Stomach (tissue), 7 donors: ENCODE measurements around a stretch of chr10.

DNA sequence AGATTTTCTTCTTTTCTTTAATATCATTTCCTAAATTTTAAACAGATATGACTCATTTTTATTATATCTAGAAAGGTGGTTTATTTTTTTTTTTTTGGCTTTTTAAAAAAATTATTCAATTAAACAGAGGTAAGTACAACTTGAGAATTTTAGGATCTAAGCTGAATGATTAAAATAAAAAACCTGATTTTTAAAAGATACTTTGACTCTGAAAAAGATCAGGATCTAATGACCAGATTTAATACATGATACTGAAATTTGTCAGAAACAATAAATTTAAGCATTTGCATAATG lies 215.2 kb downstream of the IPMK start:
- PRO-cap = no peak
- RAMPAGE, long total RNA, 5 experiments = no peak in any of the 5 experiments

DNA sequence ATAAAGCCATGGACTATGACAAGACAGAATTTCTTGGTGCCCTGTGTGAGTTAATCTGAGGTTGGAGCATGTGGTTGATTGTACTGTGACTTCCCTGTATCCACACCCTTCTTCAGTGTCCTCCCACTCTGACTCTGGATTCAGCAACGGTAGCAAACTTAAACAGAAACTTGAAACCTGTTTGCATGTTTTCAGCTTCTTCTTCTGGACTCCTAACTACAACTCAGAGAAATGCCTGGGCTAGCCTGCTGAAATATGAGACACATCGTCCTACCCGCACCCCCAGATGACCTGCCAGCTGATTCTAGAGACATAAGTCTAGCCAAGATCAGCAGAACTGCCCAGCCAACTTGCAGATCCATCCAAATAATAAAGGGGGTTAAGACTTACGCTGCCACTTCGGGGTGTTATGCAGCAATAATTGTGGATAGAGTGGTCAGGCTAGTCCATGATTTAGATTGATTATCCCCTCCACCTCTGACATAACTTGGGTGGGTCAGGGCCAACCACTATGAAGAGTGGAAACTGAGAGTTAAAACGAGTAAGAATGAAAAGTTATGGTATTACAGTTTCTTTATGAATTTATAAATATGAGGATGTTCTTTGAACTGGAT lies 78.3 kb downstream of the IPMK start:
- PRO-cap = no peak
- RAMPAGE, long total RNA, 5 experiments = no peak in any of the 5 experiments
- RRBS = no CpG with 5 or more reads among the region's 6 CpGs

DNA sequence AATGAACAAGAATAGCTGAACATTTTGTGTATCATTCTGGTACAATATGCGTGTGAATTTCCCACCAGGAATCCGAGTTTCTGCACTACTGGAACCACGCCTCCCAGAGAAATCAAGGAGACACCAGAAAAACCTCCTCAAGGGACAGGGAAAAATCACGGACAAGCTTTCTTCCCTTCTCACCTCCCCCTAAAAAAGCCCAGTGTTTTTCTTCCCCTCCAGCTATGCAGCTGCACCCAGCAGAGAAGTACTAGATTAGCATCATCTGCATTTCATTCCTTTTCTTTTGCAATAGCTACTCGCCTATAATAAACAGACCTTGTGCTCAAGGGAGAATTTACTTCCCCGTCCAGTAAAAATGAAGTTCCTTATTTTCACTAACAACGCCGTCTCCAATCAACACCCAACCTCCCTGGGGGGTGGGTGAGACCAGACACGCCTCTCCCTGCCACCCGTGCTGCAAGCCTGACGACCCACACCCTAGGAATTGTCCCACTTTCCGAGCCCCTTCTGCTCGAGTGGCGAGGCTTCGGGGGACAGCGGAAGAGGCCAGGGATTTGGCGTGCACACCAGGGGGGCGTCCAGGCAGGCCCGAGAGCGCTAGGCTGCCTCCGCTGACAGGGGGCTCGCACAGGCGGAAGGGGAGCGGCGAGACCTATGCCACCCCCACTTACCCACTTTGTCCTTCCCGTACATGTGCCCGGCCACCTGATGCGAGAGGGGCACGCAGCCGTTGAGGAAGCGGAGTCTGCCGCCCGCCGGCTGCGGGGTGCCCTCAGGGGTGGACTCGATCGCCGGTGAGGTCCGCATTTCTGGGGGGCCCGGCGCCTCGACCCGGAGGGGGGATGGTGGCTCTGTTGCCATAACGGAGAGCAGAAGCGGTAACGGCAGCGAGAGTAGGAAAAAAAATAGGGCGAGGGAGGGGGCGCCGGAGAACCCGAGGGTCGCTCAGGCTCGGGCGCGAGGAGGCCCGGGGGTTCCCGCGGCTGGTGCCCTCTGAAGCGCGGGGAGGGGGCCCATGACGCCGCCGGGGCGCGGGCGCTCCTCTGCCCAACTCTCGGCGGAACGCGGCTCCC lies 608 bp downstream of the IPMK start:
- PRO-cap = bidirectional peak, plus-strand start at position 451 of the sequence, minus-strand start at position 252 of the sequence
- RAMPAGE, long total RNA, 5 experiments = no peak in any of the 5 experiments
- RRBS = under 1% methylated on average over 15 of the region's 70 CpGs

GRCh38 chr10:58384584-58384832 lies 702 bp upstream of the TFAM start:
- PRO-cap = no peak
- RAMPAGE, long total RNA, 5 experiments = no peak in any of the 5 experiments
- RRBS = no CpG with 5 or more reads among the region's 4 CpGs

- PRO-cap = no peak
- RAMPAGE, long total RNA, 5 experiments = no peak in any of the 5 experiments
- RRBS = no CpG with 5 or more reads among the region's 6 CpGs
These were observed 124.8 kb downstream of the BICC1 start for GRCh38 chr10:58637281-58638006.

- PRO-cap = no peak
- RAMPAGE, long total RNA, 5 experiments = start-site peak on the plus strand in 1 of 5 experiments, at chr10:58715537-58715651 at its widest, 7 reads per replicate
- RRBS = no CpG with 5 or more reads among the region's 8 CpGs
These were observed 202.7 kb downstream of the BICC1 start for GRCh38 chr10:58715160-58715963.

GRCh38 chr10:58994685-58995148 lies 181.7 kb upstream of the PHYHIPL start:
- PRO-cap = no peak
- RAMPAGE, long total RNA, 5 experiments = no peak in any of the 5 experiments
- RRBS = no CpG with 5 or more reads among the region's 3 CpGs

DNA sequence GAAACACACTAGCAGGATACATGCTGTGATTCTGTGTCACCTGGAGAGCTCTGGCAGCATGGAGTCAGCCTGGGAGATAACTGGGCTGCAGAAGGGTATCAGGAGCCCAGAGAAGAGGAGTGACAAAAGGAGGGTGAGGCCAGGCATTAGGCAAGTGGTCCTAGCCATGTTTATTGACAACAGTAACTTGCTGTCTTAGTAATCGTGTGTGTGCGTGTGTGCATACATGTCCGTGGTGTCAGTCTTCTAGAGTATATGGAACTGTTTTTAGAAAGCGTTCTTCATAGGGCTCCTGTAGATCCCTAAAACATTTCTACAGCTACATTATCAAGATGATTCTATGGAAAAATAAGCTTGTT lies 157.4 kb upstream of the PHYHIPL start:
- PRO-cap = no peak
- RAMPAGE, long total RNA, 5 experiments = no peak in any of the 5 experiments
- RRBS = no CpG with 5 or more reads among the region's 4 CpGs

DNA sequence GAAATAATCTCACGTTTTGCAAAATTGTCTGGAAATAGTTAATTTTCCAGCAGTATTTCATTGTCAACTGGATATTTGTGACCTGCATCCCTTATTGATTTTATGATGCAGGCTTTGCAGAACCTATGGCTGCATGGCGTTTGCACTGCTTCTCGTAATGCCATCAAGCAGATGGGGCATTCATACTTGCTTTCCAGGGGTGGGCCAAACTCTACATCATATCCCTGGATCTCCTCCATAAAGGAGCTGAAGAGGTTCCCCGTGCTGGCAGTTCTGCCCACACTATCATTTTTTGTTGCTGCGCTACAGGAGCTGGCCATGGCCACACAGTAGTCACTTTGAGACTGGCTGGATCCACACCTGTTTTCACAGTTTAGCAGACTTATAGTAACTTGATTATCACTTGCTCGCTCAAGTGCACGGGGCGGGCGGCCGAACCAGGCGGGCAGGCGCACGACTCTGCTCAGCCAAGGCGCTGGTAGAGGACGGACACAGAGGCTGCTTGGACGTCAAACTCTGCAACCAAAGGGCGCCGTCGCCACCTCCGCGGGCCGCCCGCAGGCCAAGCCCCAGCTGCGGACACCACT lies 38.6 kb upstream of the PHYHIPL start:
- PRO-cap = no peak
- RAMPAGE, long total RNA, 5 experiments = no peak in any of the 5 experiments
- RRBS = no CpG with 5 or more reads among the region's 24 CpGs

DNA sequence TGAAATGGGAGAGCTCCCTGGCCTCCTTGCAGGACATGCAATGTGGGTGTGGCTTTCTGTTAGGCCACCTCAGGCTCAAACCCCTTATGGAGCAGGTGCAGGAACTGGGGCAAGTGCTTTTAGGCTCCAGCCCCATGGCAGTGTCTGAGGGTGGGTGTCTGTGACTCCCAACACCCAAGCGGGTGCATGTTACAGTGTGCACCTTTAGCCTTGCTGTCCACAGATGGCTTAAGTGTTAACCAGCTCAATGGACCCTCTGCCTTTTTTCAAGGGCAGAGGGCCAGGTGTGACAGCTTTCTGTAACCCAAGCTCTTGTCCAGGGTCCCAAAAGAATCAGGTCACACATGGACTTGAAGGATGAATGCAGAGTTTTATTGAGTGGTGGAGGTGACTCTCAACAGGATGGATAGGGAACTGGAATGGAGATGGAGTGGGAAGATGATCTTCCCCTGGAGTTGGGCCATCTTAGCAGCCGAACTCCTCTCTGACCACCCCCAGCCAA lies 132.6 kb downstream of the SLC16A9 start:
- PRO-cap = unidirectional peak, plus-strand start at position 264 of the sequence
- RAMPAGE, long total RNA, 5 experiments = no peak in any of the 5 experiments
- RRBS = no CpG with 5 or more reads among the region's 2 CpGs

GRCh38 chr10:59678815-59679583 lies 30.7 kb downstream of the SLC16A9 start:
- PRO-cap = unidirectional peak, plus-strand start at chr10:59679082
- RAMPAGE, long total RNA, 5 experiments = no peak in any of the 5 experiments
- RRBS = no CpG with 5 or more reads among the region's 9 CpGs

DNA sequence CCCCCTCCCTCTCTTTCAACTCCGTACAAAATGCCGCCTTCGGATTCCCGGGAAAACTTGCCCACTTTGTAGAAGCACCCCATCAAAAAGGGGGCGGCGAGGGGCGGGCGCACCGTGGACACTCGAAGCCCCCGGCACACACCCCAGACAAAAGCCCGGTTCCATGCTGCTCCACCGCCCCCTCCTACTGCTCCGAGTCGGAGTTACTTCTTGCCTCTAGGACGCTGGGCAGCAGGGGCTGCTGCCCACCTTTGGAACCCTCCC lies 523 bp downstream of the SLC16A9 start:
- PRO-cap = no peak
- RAMPAGE, long total RNA, 5 experiments = no peak in any of the 5 experiments
- RRBS = 4% methylated on average over 6 of the region's 16 CpGs

- PRO-cap = no peak
- RAMPAGE, long total RNA, 5 experiments = start-site peak on the minus strand in 1 of 5 experiments, at chr10:59869625-59870225 at its widest, 6 to 7 reads per replicate
- RRBS = no CpG with 5 or more reads among the region's 10 CpGs
These were observed 36.6 kb downstream of the CCDC6 start for GRCh38 chr10:59869452-59870416.

GRCh38 chr10:59872773-59873551 lies 33.4 kb downstream of the CCDC6 start:
- PRO-cap = unidirectional peak, plus-strand start at chr10:59873377
- RAMPAGE, long total RNA, 5 experiments = no peak in any of the 5 experiments
- RRBS = no CpG with 5 or more reads among the region's 8 CpGs

- PRO-cap = no peak
- RAMPAGE, long total RNA, 5 experiments = start-site peak on the minus strand in 1 of 5 experiments, at chr10:59889936-59890108 at its widest, 17 reads per replicate
- RRBS = no CpG with 5 or more reads among the region's 9 CpGs
These were observed 16.7 kb downstream of the CCDC6 start for GRCh38 chr10:59889382-59890294.

- PRO-cap = no peak
- RAMPAGE, long total RNA, 5 experiments = no peak in any of the 5 experiments
- RRBS = no CpG with 5 or more reads among the region's 8 CpGs
These were observed 2.4 kb downstream of the CCDC6 start for GRCh38 chr10:59903814-59904399.

GRCh38 chr10:60028487-60028984 lies 122.2 kb upstream of the CCDC6 start:
- PRO-cap = no peak
- RAMPAGE, long total RNA, 5 experiments = no peak in any of the 5 experiments
- RRBS = no CpG with 5 or more reads among the region's 4 CpGs

DNA sequence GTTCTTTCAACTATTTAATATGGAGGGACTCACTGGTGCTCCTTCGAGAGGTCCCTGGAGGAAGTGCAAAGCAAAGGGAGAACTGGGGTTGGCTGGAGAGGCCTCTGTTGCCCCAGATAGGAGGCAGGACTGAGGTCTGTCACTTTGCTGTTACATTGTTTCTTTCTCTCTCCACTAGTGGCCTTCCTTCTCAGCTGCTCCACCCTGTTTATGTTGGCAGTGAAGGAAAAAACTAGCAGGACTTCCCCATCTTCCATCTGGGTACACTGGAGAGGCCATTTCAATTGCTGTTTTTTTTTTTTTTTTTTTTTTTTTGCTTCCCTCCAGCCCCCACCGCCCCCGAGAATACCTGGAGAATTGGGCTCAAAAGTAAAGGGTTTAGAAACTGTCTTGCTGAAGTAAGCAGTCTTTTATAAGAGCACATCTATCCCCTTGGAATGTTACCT lies 234.9 kb upstream of the CCDC6 start:
- PRO-cap = no peak
- RAMPAGE, long total RNA, 5 experiments = no peak in any of the 5 experiments
- RRBS = no CpG with 5 or more reads among the region's 3 CpGs

GRCh38 chr10:60150414-60150814 lies 239.3 kb downstream of the ANK3 start:
- PRO-cap = no peak
- RAMPAGE, long total RNA, 5 experiments = no peak in any of the 5 experiments

DNA sequence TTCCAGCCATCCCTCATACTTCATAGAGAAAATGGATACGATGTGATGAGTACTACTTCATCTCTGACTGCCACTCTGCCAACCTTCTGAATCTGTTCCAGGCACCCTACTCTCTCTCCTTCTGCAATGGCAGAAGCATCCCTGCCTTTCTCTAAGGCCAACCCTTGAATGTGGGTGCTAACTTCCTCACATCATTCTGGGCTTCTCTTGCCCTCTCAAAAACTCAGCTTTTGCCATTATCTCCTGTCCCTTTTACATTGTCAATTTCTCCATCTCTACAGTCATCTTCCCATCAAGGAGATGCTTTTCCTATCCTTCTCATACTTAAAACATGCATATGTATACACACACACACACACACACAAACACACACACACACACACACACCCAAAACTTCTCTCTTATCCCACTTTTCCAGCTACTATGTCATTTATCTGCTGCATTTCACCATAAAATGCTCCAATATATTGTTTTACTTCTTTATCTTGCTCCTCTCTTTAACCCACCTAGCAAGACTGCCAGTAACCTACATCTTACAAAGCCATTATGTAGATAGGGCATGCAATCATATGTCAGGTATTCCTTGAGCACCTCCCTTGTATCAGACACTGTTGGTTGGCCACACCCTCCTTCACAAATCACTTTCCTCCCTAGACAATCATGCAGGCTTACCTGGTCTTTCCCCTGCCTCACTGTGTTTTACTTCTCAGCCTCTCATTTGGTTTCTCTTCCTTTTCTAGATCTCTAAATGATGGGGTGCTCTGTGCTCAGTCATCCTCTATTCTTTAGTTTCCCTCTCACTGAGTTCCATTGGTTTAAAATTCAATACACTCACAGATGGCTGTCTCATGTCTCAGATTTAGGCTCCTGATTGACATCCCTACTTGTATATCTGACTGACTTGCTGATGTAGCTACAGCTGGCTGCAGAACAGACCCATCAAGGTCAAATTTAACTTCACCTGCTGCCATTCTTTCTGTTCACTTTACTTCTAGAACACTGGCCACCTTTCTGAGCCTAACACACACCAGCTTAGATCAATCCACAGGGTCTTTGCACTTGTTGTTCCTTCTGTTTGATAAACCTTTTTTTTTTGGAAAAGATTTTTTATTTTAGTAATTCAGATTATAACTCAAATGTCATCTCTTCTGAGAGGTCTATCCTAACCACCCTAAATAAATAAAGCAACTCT lies 31.5 kb downstream of the ANK3 start:
- PRO-cap = no peak
- RAMPAGE, long total RNA, 5 experiments = start-site peak on the minus strand in 1 of 5 experiments, centred at position 285 of the sequence, 8 reads per replicate
- RRBS = no CpG with 5 or more reads among the region's 1 CpG